Metastatic Breast Carcinoma in the Brain (tissue), 10 donors: ENCODE measurements around a stretch of chr4.

DNA sequence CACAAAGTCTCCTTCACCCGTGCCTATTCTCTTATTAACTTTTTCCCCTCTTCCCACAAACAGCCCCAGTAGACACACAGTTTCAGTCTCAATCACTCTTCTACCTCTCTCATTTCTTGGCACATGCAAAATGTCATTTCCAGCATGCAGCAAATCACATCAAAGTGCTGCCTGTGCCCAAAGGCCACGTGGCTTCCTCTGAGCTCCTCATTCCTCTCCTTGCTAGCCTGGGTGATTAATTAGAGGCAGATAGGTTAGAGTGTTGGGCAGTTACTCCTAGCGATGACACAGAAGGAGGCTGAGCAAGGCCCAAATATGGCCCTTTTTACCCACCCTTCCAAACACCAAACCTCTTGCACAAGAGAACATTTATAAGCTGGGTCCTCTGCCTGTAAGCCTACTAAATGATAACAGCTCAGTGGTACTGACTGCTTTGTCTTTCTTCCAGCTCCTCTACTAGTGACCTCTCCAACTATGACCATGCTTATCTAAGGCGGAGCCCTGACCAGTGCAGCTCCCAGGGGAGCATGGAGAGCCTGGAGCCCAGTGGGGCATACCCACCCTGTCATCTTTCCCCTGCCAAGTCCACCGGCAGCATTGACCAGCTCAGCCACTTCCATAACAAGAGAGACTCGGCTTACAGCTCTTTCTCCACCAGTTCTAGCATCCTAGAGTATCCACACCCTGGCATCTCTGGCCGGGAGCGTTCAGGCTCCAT is 159.5 kb downstream of the SOWAHB start:
- PRO-cap, 10 experiments = no peak in any of the 10 experiments

- PRO-cap, 10 experiments = no peak in any of the 10 experiments
Observed at GRCh38 chr4:76811566-76811862, 86.4 kb downstream of the SOWAHB start.

GRCh38 chr4:76812124-76812568 is 85.8 kb downstream of the SOWAHB start:
- PRO-cap, 10 experiments = no peak in any of the 10 experiments

- PRO-cap, 10 experiments = no peak in any of the 10 experiments
Observed at GRCh38 chr4:76902595-76902964, 4.6 kb upstream of the SOWAHB start.

DNA sequence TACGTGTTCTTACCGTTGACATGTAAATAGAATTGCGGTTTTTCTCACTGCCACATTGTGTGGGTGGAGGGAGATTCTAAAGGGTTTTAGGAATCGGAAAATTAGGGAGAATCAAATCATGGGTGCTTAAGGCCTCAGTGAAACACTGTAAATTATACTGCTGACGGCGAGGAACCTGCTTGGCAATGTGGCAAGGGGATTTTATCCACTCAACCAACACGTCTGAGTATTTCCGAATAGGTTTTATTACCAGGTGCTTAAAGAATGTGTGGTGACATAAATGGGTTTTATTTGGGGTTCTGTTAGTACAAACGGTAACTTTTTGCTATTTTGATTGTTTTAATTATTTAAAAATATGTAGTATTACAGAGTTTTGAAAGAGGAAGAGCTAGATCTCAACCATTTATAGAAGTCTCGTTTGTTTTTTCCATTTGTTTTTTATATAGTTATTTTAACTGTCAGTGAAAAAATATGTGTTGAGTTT is 808 bp upstream of the CCNI start:
- PRO-cap, 10 experiments = peak in 2 of 10 experiments; most common plus-strand start position 114 of the sequence (in 1); most common minus-strand start position 189 of the sequence (in 1)

DNA sequence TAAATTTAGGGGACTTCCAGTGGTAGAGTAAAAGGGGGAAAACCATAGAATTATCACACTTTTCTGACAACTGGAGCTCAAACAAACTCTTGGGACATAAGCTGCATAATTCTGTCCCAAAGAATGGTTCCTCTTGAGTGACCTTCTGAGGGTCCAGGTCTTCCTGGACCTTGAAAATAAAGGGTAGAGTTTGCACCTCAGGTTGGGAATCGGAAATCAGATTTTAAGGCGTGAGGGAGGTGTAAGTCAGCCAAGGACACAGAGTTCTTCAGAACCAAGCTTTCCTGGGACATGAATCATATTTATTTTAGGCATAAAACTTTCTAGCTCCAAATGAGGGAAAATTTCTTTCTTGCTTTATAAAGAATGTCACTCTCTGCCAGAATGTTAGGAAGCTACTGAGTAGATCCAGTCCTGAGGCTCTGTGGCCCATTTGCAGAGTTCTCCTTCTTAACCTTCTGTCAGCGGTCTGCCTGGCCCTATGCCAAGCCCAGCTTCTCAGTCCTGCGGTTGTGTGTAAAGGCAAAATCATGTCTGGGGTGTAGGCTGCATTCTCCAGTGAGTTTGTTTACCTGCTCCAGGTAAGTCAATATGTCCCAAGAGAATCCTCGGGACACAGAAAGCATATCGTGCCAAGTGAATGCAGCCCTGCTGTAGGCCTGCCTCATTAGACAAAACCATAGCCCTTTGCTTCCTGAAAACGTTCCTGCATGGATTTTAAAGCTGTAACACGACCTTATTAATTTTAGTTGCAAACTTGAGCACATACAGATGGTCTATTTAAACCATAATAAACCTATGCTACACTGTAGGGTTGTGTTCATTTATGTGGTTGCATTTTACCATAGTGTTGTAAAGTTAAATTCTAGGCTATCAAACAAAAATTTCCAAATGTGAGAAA is 29.1 kb upstream of the CCNI start:
- PRO-cap, 10 experiments = peak in 9 of 10 experiments; most common plus-strand start position 616 of the sequence (in 1); most common minus-strand start position 424 of the sequence (in 9)

GRCh38 chr4:77152461-77152845 is 4.6 kb upstream of the CCNG2 start:
- PRO-cap, 10 experiments = peak in 2 of 10 experiments; most common plus-strand start chr4:77152631 (in 1); most common minus-strand start chr4:77152575 (in 1)

- PRO-cap, 10 experiments = no peak in any of the 10 experiments
Observed at GRCh38 chr4:77154575-77155510, 2.2 kb upstream of the CCNG2 start.

- PRO-cap, 10 experiments = no peak in any of the 10 experiments
Observed at GRCh38 chr4:77177304-77177725, 20.3 kb downstream of the CCNG2 start.

- PRO-cap, 10 experiments = no peak in any of the 10 experiments
Observed at GRCh38 chr4:77798883-77799128, 20.4 kb downstream of the CNOT6L start.

- PRO-cap, 10 experiments = no peak in any of the 10 experiments
Observed at GRCh38 chr4:77800737-77800957, 18.5 kb downstream of the CNOT6L start.

GRCh38 chr4:77812186-77812417 is 7.1 kb downstream of the CNOT6L start:
- PRO-cap, 10 experiments = no peak in any of the 10 experiments

- PRO-cap, 10 experiments = peak in 4 of 10 experiments; most common plus-strand start chr4:78056989 (in 4); most common minus-strand start chr4:78056807 (in 2)
Observed at GRCh38 chr4:78056064-78057116, 733 bp upstream of the FRAS1 start.

GRCh38 chr4:78058406-78059610 is 1.7 kb downstream of the FRAS1 start:
- PRO-cap, 10 experiments = peak in 3 of 10 experiments; most common plus-strand start chr4:78059100 (in 3); most common minus-strand start chr4:78058681 (in 2)

GRCh38 chr4:78455071-78455383 is 96.5 kb upstream of the ANXA3 start:
- PRO-cap, 10 experiments = no peak in any of the 10 experiments

DNA sequence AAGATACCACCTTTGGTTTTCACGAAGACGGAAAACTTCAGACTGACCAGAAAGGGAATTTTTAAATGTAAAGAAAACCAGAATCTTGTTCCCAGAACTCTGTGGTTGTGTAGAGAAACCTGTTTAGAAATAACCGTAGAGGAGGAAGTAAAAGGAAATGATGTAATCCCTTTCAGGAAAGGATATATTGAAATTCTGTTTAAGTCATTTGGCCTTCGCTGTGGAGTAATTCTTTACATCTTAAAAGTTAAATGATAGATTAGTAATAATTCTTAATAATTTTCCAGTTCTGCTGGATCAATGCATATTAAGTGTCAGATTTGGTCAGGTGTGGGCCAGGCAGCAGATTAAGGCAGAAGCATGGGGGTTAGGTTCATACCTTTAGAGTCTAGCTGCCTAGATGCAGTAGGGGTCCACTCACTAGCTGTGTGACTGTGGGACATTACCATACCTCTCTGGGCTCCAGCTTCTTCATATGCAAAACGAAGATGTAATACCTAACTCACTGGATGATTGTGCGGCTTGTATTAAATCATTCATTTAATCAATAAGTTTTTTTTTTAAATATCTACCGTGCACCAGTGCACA is 1.3 kb downstream of the ANXA3 start:
- PRO-cap, 10 experiments = peak in 1 of 10 experiments; most common minus-strand start position 101 of the sequence (in 1)

DNA sequence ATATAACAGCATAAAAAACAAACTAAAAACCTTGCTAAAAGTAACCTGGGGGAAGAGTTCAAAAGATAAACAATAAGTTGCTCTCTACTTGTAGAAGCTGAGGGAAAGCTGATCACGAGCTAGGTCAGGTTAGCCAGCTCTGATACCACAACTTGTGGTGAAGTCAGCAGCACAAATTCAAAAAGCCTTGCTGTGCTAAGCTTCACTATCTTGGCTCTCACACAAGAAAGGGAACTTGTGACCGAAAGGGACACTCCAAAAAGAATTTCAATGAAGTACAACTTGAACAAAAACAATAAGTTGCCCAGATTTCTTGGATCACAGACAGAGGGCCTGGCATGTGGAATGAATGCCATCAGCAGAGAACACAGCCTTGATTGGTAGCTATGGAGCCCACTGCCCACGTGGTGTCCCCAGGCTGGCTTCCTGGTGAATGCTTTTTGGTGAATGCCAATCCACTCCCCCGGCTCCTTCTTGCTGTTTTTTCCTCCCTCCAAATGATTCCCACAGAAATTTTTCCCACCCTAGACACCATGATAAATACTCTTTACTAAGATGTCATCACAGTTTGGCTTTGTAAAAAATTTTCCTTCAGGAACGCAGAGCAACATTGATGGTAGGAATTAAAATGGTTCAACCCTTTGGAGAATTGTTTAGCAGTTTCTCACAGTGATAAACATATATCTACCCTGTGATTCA is 82.5 kb downstream of the ANXA3 start:
- PRO-cap, 10 experiments = no peak in any of the 10 experiments

DNA sequence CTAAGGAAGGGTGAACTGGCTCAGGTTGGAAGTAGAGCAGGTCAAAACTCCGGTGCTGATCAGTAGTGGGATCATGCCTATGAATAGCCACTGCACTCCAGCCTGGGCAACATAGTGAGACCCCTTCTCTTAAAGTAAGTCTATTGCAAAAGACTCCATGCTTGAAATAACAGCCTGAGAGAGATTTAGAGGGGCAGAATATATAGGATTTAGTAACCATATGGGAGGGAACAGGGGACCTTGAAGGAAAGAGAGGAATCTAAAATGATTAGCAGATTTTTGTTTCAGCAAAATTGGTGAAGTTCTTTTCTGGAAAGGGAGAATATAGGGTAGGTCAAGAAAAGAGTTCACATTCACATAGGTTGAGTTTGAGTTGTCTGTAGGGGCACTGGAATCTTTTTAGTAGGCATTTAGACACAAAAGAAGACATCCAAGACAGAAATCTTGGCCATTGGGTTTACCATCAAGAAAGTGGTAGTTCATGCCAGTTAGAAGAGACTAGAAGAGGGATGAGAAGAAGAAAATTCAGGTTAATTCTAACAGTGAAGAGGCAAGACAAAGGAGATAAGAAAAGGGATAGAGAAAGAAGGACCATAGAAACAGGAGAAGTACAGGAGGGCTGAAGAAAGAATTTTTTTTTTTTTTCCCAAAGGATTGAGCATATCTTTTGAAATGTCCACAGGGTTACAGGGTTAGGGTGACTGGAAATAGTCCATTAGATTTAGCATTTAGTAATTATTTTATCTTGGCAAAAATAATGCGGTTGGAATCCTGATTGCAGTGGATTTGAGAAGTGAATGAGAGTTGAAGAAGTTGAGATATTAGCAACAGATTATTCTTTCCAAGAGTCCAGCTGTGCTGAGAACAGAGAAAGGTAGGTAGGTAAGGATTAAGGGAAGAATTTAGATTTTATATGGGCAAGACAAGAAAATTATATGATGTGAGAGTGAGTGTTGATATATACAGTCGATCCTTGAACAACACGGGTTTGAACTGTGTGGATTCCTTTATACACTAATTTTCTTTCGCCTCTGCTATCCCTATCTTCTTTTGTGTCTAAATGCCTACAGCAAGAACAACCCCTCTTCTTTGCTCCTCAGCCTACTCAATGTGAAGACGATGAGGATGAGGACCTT is 39.8 kb downstream of the PAQR3 start:
- PRO-cap, 10 experiments = no peak in any of the 10 experiments

GRCh38 chr4:78913830-78914199 is 25.4 kb downstream of the PAQR3 start:
- PRO-cap, 10 experiments = no peak in any of the 10 experiments

DNA sequence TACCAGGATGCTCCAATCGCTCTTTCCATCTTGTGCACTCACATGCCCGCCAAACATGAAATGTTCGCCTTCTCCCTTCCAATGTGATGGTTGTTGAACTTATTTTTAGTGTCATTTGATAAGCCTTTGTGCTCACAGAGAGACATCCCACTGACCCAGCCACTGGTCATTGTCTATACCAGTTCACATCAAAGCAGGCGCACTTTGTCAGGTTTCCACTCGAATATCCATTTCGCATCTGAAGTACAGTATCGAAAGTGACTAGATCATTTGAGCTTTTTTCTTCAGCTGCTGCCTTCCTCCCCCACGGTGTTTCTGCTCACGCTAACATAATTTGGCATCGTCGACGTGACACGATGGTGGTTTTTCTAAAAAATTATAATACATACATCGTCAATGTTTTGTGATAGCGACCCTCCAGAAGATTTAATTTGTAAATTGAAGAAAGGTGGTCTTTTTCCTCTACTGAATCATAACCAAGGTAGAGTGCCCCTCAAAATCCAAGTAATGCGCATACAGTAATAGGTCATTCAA is 167.2 kb downstream of the ANTXR2 start:
- PRO-cap, 10 experiments = no peak in any of the 10 experiments